Transverse colon (tissue), 4 donors: Measurements from ENCODE around the gene CBFB.

- PRO-cap: no peak
- RAMPAGE, long total RNA, 4 experiments: no peak in any of the 4 experiments
Observed at GRCh38 chr16:66690005-66690727, 6.4 kb downstream of the CMTM4 start.

- PRO-cap: bidirectional peak, plus-strand start at chr16:66948568, minus-strand start at chr16:66948563
- RAMPAGE, long total RNA, 4 experiments: no peak in any of the 4 experiments
Observed at GRCh38 chr16:66948045-66949394, 12.5 kb upstream of the CES3 start.

DNA sequence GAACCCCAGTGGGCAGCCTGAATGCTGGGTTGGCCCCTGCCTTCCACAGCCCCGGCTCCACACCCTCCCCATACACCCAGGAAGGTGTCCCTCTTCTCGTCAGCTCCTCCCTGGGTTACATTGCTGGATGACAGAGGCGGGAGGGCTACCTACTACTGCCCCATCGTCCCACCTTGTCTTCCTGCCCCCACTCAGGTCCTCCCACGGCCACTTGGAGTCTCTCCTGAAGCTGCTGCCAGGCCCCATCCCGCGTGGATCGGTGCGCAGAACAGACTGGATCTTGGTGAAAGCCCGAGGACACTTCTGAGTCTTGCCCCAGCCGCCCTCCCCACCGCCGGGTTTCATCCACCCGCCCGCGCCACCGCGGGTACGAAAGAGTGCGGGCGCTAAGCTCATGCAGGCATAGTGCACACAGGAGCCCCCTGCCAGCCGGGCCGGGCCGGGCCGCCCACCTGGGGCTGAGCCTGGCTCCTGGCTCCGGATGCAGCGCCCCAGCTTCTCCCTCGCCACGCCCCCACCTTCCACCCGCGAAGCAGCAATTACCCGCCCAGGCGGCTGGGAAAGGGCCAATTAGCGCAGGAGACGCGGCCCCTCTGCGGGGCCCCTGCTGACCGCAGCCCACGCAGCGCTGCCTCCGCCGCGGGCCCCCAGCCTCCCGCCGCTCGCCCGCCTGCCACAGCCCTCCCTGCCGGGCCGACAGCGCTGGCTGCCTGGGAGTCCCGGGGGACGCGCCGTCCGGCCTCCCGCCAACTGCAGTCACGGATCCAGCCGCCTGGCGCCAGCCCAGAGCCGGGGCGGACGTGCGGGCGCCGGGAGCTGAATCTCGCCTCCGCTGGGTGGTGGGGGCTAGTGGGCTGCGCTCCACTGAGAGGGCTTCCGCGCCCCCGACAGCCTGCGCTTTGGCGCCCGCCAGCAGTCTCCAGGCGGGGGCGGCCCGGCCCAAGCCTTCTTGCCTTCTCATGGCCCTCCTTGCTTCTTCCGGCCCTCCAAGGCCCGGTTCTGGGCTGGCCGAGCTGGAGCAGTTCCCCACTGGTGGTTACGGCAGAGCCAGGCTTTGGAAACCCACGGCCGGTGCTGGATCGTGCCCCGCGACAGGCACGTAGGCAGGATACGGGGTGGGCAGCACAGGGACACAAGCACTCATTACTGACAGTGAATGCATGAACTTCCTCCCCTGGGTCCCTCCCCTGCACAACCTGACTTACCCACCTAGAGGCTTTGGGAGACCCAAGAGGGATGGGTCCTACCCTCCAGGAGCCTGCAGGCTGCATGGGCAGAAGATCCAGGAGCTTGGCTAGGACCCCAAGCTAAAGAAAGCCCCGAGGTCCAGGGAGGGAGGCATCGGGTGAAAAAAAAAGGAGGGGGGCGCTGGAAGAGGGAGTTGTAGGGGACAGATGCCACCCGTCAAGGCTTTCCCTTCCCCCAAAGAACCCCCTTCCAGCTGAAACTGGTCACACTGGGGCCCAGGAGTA is 15.0 kb upstream of the CBFB start:
- PRO-cap: bidirectional peak, plus-strand start at position 786 of the sequence, minus-strand start at position 752 of the sequence
- RAMPAGE, long total RNA, 4 experiments: no peak in any of the 4 experiments

GRCh38 chr16:67028376-67029568 is at the start of gene CBFB:
Gene CBFB, plus strand, starts transcription at chr16:67029149.
- PRO-cap: bidirectional peak, plus-strand start at chr16:67029108, minus-strand start at chr16:67028991; bidirectional peak, plus-strand start at chr16:67029331, minus-strand start at chr16:67029409
- RAMPAGE, long total RNA, 4 experiments: start-site peak on the plus strand in 2 of 4 experiments, at chr16:67028954-67029446 at its widest, 13 to 38 reads per replicate

DNA sequence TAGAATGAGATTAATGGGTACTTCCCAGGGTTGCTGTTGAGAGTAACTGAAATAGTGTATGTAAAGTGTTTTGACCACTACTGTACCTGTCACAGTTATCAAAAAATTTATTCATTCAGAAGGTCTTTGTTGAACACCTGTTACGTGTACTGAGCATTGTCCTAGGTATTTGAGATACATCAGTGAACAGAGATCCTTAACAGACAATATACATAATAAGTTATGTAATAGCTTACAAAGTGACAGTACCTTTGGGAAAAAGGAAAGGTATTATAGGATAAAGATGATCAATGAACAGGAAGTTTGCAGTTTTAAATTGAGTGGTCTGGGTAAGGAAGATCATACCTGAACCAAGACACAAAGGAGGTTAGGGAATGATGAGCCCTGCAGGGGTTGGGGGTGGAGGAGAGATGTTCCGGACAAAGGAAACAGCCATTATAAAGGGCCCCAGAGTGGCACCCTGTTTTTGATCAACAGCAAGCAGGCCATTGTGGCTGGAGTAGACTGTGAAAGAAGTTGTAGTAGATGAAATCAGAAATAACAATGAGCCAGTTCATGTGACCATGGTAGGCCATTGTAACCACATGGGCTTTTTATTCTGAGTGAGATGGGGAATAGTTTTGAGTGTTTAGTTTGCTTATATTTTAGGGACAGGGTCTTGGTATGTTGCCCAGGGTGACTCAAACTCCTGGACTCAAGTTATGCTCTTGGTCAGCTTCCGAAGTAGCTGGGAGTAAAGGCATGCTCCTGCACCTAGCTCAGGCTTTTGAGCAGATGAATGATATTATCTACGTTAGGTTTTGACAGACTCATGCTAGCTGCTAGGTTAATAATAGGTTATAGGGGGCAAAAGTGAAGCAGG is 11.8 kb downstream of the CBFB start:
- PRO-cap: no peak
- RAMPAGE, long total RNA, 4 experiments: start-site peak on the plus strand in 1 of 4 experiments, centred at position 573 of the sequence, 6 reads per replicate

GRCh38 chr16:67098651-67099409 is 10.9 kb upstream of the PHAF1 start:
- PRO-cap: no peak
- RAMPAGE, long total RNA, 4 experiments: start-site peak on the plus strand in 2 of 4 experiments, at chr16:67099198-67099437 at its widest, 6 to 10 reads per replicate

GRCh38 chr16:67199239-67200320 is 649 bp downstream of the ELMO3 start:
- PRO-cap: bidirectional peak, plus-strand start at chr16:67199719, minus-strand start at chr16:67199595; bidirectional peak, plus-strand start at chr16:67200086, minus-strand start at chr16:67200003
- RAMPAGE, long total RNA, 4 experiments: no peak in any of the 4 experiments

DNA sequence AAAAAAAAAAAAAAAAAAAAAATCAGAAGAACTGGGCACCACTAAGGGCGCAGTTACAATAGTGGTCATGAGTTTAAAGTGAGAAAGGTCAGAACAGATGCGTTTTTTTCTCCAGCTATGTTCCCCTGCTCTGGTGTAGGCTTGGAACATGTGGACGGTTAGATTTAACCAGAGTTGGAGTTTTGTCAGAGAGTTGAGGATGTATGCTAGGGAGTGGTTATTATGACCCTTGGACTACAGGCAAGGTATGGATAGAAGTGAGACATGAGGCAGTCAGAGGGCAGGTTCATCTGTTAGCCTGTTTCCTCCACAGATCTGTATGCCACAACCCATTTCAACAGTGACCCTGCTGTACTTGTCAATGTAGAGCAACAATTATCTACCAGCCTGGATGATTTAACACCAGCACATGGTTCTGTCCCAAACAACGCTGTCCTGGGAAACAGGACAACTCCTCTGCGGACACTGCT is 22.6 kb downstream of the TPPP3 start:
- PRO-cap: no peak
- RAMPAGE, long total RNA, 4 experiments: no peak in any of the 4 experiments

GRCh38 chr16:67426977-67427334 is 4.0 kb upstream of the HSD11B2 start:
- PRO-cap: no peak
- RAMPAGE, long total RNA, 4 experiments: no peak in any of the 4 experiments

GRCh38 chr16:67431878-67432912 is 1.3 kb downstream of the HSD11B2 start:
- PRO-cap: bidirectional peak, plus-strand start at chr16:67432336, minus-strand start at chr16:67432213; bidirectional peak, plus-strand start at chr16:67432573, minus-strand start at chr16:67432583
- RAMPAGE, long total RNA, 4 experiments: start-site peak on the plus strand in 2 of 4 experiments, at chr16:67432326-67432655 at its widest, 17 to 152 reads per replicate

GRCh38 chr16:67718052-67718925 is 827 bp downstream of the GFOD2 start:
- PRO-cap: unidirectional peak, plus-strand start at chr16:67718608
- RAMPAGE, long total RNA, 4 experiments: start-site peak on the minus strand in 1 of 4 experiments, at chr16:67718539-67718893 at its widest, 5 reads per replicate

DNA sequence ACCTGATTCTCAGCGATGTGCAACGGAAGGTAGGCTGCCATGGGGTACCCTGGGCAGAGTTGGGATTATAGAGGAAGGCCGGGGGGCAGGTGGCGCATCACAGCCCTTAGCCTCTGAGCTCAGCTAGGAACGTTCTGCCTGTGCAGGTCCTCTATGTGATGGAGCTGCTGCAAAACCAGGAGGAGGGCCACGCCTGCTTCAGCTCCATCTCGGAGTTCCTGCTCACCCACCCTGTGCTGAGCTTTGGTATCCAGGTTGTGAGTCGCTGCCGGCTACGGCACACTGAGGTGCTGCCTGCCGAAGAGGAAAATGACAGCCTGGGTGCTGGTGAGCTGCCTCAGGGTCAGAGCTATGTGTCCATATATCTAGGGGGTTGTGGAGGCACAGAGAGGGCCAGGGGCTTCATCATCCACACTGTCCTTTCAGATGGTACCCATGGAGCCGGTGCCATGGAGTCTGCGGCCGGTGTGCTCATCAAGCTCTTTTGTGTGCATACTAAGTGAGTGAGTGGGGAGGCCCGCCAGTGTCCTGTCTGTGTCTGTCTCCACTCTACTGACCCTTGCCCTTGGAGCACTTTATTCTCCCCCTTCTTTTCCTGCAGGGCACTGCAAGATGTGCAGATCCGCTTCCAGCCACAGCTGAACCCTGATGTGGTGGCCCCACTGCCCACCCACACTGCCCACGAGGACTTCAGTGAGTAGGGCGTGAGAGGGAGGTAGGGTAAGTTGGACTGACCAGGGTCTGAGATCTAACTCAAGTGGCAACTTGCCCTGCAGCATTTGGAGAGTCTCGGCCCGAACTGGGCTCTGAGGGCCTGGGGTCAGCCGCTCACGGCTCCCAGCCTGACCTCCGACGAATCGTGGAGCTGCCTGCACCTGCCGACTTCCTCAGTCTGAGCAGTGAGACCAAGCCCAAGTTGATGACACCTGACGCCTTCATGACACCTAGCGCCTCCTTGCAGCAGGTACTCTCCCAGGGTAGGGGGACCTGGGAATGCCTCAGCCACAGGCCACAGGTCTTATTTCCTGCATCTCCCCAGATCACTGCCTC is 5.5 kb upstream of the NRN1L start:
- PRO-cap: no peak
- RAMPAGE, long total RNA, 4 experiments: no peak in any of the 4 experiments

GRCh38 chr16:67993214-67994180 is 5.8 kb downstream of the DPEP2 start:
- PRO-cap: unidirectional peak, plus-strand start at chr16:67993591; bidirectional peak, plus-strand start at chr16:67993655, minus-strand start at chr16:67993638
- RAMPAGE, long total RNA, 4 experiments: start-site peak on the minus strand in 1 of 4 experiments, at chr16:67993292-67993461 at its widest, 5 reads per replicate

- PRO-cap: no peak
- RAMPAGE, long total RNA, 4 experiments: no peak in any of the 4 experiments
Observed at GRCh38 chr16:68039951-68040206, 16.8 kb downstream of the DUS2 start.

DNA sequence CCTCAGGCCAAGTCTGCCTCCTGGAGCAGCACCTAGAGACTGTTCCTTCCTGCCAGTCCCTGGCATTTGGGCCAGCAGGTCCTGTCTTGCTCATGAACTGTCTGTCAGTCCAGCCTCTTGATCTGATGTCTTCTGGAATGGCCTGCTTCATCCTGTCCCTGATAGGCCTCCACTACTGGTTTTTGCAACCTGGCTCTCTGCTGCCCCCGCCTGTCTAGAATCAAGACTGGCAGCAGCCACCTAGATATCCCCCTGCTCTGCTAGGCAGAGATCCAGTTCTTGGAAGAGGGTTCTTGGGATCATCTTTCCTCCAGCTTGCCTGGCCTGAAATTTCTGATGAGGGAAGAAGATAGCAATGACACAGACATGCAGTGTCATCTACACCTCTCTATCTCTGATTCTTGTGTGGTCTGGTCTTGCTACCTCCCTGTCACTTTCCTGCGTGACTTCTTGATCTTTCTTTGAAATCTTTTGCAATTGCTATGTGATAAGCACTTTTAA is 20.4 kb upstream of the NFATC3 start:
- PRO-cap: no peak
- RAMPAGE, long total RNA, 4 experiments: no peak in any of the 4 experiments

- PRO-cap: bidirectional peak, plus-strand start at chr16:68084817, minus-strand start at chr16:68084620
- RAMPAGE, long total RNA, 4 experiments: start-site peak on the plus strand in 2 of 4 experiments, at chr16:68084753-68084996 at its widest, 8 to 11 reads per replicate
Observed at GRCh38 chr16:68084113-68085091, 768 bp upstream of the NFATC3 start.

DNA sequence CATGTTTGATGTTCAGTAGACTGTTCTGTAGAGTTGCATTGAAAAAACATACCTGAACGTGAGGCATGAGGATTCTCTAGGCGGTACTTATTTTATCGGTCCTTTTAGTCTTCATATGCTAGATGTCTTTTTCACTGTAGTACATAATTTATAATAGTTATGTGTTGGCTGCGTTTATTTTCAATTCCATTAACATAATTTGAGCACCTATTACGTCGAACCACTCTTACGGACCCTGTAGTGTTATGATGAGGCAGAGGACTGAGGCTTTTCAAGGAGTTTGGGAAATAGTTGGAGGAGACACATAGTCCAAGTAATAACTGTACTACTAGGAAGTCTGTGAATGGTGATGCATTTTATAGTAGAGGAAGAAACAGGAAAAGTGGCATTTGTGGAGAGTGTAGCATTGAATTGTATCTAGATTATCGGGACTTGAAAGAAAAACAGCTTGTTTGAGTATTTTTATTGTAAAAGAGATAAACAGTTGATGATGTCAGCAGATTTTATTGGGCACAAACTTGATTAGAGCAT is 1.6 kb downstream of the NFATC3 start:
- PRO-cap: no peak
- RAMPAGE, long total RNA, 4 experiments: no peak in any of the 4 experiments

DNA sequence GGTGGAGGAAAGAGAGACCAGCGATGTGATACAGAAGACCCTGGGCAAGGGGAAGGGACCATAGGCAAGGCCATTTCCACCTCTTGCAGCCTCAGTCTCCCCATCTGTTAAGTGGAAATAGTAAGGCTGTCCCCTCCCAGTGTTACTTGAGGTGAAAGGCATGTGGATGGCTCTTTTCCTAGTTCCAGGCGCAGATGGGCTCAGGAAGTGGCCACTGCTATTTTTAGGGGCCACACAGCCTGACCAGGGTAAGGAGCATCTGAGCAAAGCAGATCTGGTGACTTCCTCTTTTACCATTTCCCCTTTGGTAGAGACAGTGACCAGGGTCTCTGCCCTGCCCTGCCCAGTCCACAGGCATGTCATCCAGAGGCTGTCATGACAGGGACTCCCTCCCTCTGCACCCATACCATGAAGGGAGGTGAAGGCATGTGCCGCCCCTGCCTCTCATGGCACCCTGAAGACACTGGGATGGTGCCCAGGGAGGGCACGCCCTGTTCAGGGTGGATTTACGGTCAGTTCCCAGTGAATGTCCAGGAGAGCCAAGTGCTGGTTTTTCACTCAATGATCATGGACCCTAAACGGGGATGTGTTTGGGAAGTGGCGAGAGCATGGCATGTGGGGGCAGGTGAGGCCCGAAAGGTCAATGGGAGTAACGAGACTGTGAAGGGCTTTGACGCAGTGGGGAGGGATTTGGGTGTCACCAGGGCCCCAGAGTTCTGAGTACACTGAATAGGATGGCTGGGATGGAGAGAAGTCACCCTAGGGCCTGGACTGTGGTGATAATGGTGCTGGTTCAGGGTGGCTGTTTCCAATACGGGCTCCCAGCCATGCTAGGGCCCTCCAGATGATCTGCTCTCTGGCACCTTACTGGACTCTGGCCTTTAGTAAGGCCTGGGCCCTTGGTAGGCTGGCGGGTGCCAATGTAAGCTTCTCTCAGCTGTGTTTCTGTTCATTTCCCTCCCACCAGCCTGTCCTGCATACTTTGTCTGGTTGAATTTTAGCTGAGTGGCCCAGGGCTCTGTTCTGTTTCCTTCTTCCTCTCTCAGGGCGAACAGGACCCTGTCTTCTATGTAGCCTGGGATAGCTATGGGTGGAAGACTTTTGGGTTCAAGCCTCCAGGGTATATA is 2.5 kb downstream of the PLA2G15 start:
- PRO-cap: no peak
- RAMPAGE, long total RNA, 4 experiments: no peak in any of the 4 experiments

GRCh38 chr16:68645789-68646498 is 834 bp downstream of the CDH3 start:
- PRO-cap: no peak
- RAMPAGE, long total RNA, 4 experiments: no peak in any of the 4 experiments

DNA sequence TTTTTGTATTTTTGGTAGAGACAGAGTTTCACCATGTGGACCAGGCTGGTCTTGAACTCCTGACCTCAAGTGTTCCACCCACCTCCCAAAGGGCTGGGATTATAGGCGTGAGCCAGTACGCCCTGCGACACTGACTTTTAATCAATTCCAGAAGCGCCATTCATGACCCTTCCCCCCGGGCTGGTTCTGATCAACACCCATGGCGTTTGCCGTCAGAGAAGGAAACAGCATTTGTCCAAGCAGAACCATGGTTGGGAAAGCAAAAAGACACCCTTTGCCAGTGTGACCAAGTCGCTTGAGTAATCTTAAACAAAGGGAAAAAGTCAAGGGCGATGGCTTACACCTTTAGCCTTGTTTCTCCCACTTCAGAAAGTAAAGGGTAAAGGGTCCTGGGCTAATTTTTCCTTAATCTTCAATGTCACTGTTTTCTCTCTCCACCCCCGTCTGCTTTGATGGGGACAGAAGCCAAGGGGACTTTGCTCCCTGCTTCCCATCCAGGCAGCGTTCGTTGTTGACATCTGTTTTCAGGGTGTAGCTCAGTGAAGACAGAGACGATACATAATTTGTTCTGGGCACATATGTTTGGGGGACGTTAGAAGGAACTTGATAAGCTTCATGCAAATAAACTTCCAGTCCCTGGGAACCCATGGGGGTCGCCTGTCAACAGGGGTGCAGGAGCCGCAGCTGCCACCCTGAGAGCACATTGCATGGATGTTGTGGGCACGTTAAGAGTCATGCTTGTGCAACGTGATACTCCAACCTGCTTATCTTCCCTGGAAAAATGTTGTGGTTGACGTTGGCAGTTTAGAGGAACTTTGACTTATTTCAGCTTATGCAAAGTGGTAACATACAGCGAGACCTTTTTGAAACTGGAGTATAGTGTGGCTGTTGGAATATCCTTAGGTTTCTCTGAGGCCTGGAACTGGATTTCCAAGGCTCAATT is 50.7 kb upstream of the TANGO6 start:
- PRO-cap: no peak
- RAMPAGE, long total RNA, 4 experiments: start-site peak on the plus strand in 1 of 4 experiments, centred at position 412 of the sequence, 5 reads per replicate